ENCODE results near the gene RNF215.

GRCh38 chr22:29603013-29603450, 401 bp upstream of the NF2 start:
- PRO-cap, result bidirectional peak, plus-strand start at chr22:29603617, minus-strand start at chr22:29603225

- PRO-cap, result no peak
Observed at GRCh38 chr22:29695096-29695574, 24.7 kb upstream of the CABP7 start.

GRCh38 chr22:29769503-29770206, 2.5 kb downstream of the UQCR10 start:
- PRO-cap, result no peak

DNA sequence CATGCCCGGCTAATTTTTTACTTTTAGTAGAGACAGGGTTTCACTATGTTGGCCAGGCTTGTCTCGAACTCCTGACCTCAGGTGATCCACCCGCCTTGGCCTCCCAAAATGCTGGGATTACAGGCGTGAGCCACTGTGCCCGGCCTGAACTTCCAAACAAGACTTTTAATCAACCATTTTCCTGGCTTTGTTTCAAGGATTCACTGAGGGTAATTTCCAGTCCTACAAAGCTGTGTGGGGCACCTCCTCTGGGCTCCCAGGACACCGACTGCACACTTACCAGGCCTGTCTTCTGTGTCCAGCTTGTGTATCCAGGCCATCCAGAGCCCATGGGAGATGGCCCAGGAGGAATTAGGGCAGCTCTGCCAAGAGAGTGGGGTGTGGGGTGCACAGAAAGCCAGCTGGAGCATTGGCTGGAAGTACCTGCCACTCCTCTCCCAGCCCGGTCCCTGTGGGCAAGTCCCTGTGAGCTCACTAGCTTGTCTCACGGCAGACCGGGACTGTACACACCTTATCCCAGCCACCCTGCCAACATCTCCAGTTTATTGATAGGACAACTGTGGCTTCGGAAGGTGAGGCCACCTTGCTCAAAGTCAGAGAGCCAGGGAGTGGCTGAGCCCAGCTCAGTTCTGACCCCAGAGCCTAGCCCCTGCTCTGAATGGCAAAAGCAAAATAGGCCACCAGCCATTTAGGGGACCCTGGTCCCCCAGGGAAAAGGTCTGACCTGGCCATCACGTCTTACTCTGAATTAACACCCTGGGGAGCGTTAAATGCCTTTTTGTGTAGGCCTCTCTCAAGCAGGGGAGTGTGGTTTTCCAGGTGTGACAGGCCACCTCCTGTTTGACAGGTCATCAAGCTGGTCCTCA, 14.9 kb downstream of the UQCR10 start:
- PRO-cap, result no peak

- PRO-cap, result no peak
Observed at GRCh38 chr22:29784983-29785277, 17.8 kb downstream of the UQCR10 start.

GRCh38 chr22:29804551-29805007, 33.5 kb downstream of the ASCC2 start:
- PRO-cap, result no peak

DNA sequence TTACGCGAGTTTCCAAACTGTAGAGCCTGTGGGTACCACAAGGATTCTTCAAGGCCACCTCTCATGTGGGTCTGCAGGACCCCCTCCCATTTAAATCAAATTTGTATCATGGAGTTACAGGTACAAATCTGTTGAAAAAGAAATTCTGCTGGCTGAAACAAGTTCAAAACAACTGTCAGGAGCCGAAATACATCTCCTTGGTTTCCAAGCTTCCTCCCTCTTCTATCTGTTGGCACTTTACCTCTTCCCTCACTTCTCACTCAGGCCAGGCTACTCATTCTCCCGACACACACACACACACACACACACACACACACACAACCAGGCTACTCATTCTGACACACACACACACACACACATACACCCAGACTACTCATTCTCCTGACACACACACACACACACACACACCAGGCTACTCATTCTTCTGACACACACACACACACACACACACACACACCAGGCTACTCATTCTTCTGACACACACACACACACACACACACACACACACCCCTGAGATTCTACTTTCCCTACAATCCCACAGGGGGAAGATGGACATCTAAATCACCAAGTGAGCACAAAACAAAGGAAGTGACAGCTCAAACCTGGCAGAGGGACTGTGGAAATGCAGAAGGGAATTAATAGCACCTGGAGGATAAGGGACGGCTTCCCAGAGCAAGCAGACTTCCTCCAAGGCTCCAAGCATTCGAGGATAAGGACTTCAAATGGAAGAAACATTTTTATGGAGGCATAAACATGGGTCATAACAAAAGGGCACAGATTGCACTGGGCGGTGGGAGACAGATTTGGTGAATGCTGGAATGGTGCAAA, 10.4 kb downstream of the ASCC2 start:
- PRO-cap, result no peak

DNA sequence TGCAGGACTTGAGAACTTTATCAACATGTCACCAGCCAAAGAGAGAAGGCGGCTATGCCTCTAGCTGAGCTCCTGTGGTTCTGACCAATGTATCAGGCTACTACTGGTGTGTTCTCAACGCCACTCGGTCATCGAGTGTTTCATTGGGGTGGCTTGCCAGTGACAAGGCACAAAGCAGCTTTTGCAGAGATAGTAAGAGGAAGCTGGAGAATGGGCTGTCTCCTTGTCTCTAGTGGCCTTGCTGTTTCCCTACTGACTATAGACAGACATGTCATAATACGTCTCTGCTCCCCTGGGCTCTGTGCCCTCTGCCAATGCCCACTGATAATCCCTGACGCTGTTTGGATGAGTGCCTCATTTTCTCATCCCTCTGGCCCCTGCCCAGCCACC, 17.7 kb upstream of the ASCC2 start:
- PRO-cap, result no peak

DNA sequence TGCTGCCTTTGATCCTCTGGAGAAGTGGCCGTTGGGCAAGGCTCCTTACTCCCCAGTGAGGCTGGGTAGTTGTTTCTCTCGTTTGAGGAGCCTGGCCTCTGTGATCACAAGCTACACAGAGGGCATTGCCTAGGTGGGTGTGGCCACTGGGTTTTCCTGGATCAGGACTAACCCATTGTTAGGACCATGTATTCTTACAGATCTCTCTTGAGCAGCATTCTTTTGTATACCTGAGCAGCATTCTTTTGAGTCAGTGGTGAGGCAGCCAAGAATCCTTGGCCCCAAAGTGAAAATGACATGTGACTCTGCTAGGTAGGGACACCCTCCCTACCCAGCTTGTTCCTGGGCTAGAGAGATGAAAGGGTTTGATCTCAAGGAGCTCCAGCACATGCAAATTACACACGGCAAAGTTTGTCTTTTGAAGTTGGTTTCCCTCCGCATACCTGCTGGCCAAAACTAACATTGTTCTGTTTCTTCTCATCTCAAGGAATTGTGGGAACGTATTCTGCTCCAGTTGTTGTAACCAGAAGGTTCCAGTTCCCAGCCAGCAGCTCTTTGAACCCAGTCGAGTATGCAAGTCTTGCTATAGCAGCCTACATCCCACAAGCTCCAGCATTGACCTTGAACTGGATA, 55.0 kb upstream of the HORMAD2 start:
- PRO-cap, result no peak

- PRO-cap, result no peak
Observed at GRCh38 chr22:30182390-30182695, 64.2 kb downstream of the LIF start.

DNA sequence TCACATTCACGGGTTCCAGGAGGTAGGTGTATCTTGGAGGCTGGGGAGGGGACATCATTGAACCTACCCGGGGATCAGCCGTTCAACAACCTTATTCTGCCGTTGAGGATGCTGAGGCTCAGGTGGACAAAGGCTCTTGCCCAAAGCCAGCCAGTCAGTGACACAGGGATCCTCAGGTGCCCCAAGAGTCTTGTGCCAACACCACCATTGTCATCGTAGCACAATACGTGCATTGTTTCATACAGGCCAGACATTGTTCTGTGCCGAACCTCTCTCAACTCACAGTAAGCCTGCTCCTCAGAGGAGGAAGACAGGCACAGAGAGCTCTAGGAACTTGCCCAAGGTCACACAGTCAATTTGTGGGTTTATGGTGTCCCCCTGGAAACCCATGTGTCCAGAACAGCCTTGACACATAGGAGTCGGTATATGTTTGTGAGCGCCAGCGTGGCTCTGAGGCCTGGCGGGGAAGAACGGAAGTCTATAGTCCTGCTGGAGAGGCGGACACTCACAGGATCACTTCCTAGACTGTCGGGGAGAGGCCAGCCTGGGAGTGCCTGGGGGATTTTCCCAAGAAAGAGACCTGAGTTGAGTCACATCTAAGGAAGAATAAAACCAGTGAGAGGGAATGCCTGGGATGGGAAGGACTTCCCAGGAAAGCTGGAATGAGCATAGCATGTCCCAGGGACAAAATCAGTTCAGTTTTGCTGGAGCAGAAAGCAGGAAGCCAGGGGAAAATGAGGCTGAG, 20.3 kb downstream of the LIF start:
- PRO-cap, result no peak

DNA sequence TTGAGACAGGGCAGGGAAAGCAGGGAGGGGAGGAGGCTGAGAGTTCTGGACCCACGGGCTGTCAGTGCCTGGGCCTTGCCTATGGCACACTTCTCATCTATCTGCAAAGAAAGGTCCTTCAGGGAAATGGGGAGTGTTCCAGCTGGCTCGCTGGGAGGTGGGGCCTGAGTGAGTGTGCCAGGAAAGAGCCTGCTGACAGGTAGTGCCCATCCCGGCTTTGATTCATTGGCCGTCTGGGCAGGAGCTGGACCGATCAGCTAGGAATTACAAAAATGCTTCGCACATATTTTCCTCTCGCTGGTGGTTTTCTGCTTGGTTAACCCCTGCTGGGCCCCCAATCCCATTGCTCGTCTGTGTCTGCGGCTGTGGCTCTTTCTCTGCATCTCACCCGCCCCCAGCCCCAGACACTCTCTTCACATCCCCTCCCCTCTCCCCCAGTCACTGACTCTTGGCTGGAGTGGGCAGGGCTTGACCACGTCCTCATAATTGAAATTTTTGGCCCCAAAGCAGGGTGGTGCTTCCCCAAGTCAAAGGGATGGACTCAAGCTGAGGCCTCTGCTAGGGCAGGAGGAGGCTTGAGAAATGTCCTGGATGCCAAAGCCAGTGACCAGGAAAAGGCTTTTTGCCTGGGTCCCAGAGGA, 10.8 kb downstream of the LIF start:
- PRO-cap, result no peak

DNA sequence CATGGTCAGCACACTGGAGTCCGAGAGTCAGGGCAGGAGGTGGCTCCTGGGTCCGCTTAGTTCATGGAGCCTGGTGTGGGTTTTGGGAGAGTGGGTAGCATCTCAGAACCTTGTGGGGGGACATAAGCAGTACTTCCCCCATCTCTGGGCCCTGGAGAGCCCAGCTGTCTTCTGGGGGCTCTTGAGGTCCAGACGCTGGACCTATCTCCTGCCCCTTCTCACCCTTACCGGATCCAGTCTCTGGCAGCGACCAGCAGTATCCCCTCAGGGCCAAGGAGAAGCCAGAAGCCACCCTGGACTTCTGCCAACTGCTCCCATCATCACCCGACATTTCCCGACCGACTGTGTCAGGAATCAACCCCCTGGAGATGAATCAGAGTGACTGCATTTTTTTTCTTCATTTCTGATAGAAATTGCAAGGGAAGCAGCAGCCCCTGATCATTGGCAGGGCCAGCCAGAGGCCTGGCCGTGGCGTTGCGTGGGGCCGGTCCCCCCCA, 5.0 kb upstream of the LIF start:
- PRO-cap, result no peak

GRCh38 chr22:30252290-30253033, 5.9 kb upstream of the LIF start:
- PRO-cap, result no peak

GRCh38 chr22:30354170-30354750, 2.4 kb downstream of the SF3A1 start:
- PRO-cap, result no peak

DNA sequence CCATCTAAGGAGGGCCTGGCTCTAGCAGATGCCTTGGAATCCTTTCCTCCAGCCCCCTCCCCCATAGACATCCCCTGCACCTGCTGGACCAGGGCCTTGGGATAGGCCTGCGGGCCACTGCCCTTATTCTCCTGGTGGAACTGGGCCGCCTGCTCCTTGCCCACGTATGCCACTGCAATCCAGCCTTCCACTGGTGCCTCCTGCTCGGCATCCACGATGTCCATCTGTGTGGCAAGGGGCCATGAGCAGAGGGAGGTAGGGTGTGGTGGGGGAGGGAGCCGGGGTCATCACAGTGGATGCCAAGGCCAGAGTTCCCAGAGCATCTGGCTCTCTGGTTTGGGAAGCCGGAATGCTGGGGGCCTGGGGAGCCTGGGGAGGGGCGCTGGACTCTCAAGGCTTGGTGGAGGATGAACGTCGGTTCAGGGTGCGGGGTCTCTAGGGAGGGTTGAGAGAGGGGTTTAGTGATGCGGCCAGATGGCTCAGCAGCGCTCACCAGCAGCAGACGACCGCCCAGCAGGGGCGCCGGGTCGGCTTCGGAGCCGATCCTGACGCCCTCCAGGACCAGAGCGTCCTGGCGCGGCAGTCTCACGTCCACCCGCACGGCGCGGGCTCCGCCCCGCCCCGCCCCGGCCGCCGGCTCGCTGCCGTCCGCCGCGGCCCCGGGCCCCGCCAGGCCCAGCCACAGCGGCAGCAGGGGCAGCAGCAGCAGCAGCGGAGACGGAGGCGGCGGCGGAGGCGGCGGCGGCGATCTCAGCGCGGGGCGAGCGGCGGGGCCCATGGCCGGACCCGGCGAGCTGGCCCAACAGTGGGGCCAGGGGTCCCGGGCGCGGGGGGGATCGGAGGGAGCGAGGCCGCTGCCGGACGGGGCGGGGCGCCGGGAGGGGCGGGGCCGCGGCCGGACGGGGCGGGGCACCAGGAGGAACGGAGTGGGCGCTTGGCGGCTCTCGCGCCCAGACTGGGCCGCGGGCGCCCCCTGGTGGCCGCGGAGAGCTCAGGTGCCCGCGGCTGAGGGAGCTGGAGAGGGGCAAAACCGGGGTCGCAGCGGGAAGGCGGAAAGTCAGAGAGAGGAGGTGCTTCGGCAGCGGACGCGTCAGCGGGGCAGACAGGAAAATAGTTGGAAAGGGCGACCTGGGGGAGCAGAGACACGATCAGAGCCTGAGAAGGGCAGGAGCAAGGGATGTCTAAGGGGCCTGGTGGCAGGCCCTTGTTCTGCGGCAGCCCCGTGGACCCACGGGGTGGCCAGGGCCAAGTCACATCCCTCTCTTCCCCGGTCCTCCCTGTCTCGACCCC, at the start of gene RNF215:
Gene RNF215, minus strand, starts transcription at position 876 of the 1,290 bp plus-strand sequence.
- PRO-cap, result no peak

- PRO-cap, result no peak
Observed at GRCh38 chr22:30401854-30402449, 5.1 kb downstream of the SEC14L2 start.

DNA sequence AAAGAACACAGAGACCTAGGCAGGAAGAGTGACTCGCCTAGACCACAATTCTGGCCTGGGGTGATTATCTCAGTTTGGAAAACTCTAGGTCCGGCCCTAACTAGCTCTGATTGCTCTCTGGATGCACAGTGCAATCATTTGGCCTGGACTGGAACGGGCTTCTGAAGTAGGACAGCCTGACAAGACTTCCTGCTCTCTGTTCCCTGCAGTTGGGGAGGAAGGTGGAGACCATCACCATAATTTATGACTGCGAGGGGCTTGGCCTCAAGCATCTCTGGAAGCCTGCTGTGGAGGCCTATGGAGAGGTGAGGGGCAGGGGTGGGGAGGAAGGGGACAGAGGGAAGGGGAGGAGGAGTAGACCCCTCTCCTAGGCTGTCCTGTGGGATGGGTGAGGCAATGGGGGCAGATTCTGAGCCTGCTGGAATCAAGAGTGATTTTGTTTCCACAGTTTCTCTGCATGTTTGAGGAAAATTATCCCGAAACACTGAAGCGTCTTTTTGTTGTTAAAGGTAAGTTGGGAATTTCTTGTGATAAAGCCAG, 12.2 kb downstream of the SEC14L2 start:
- PRO-cap, result no peak

DNA sequence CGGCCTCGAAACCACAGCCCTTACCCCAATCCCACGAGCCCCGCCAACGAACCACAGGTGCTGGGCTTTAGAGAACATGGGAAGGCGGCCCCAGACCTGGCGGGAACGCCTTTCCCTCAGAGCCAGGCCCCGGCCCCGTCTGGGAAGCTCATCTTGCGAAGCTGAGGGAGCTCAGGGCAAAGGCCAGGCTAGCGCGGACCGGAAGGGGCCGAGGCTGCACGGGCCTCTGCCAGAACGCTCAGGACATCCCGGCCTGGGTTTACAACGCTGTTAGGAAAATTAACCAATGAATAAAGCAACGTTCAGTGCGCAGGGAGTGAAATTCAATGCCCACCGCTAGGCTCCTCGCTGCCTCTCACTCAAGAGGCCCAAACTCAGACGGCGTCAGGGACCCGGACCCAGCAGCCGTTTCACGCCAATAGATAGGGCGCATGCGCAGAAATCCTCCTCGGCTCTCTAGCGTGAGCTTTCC, 2.0 kb upstream of the MTFP1 start:
- PRO-cap, result bidirectional peak, plus-strand start outside the sequence, minus-strand start at position 414 of the sequence

DNA sequence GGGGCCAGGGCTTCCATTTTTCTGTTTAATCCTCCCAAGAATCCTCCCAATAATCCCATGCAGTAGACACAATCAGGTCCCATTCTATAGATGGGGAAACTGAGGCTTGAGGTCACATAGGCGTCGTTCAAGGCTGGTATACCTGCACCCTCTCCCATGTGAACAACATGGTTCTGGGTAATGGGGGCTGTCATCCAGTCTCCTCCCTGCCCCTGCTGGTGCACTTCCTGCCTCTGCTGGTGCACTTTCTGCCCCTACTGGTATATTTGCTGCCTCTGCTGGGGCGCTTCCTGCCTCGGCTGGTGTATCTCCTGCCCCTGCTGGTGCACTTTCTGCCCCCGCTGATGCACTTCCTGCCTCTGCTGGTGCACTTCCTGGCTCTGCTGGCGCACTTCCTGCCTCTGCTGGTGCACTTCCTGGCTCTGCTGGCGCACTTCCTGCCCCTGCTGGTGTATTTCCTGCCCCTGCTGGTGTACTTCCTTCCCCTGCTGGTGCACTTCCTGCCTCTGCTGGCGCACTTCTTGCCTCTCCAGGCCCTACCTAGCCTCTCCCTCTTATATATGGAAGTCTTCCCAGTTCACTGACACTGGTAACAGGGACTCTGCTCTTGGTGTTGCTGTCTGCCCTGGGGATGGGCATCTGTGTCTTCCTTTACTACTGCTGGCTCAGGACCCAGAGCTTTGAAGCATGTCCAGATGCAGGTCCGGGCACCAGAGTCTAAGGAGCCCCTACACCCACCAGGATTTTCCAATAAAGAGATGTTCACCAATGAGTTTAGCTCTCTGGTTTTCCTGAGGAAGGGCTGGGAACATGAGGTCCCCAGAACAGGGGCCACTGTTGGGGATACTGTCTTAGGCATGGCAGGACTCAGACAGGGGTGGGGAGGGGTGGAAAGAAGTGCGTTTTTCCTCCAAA, 10.2 kb downstream of the MTFP1 start:
- PRO-cap, result unidirectional peak, minus-strand start at position 238 of the sequence; unidirectional peak, minus-strand start at position 301 of the sequence